Pulmonary lymph node (tissue), 1 donor: Measurements from ENCODE around the genes LDLRAD2 and CDC42.

GRCh38 chr1:21254185-21255179 is 35.8 kb downstream of the ECE1 start:
- PRO-cap: no peak

DNA sequence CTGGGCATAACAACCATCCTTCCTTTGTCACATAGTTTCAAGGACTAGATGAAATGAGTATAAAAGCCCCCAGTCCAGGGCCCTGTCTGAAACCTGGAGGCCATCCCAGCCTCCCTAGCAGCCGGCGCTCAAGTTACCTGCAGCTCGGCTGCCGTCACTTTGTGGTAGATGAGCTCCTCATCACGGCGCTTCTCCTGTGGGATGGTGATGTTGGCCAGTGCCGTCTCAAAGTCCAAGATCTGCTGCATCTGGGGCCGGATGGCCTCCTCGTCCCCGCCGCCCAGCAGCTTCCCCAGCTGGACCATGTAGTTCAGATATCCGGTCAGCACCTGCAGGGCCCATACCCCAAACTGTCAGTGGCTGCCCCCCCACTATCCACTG is 34.5 kb downstream of the ECE1 start:
- PRO-cap: no peak

GRCh38 chr1:21270857-21271419 is 19.3 kb downstream of the ECE1 start:
- PRO-cap: no peak

GRCh38 chr1:21339073-21340149 is 49.1 kb upstream of the ECE1 start:
- PRO-cap: no peak

- PRO-cap: no peak
Observed at GRCh38 chr1:21538228-21538775, 29.1 kb downstream of the ALPL start.

- PRO-cap: no peak
Observed at GRCh38 chr1:21586872-21587316, 77.7 kb downstream of the ALPL start.

- PRO-cap: no peak
Observed at GRCh38 chr1:21623400-21624045, 45.6 kb downstream of the RAP1GAP start.

DNA sequence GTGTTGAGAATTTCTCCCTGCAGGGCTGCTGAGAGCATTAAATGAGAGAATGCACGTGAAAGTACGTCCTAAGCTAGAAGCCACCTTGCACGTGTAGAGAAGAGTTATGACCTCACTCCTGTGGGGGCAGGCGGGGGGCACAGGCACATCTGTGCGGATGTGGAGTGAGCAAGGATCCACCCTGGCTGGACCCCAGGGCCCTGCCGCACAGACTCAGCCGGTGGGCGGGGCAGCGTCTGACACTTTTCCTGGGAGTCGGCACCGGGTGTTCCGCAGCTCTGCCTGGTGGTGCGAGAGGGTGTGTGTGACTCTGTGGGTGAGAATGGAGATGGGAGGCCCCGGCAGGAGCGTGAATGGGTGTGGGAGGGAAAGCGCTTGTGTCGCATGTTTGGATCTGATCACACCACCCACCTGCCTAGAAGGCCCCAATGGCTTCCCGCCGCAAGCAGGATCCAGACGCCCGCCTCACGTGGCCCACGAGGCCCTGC is 29.6 kb downstream of the RAP1GAP start:
- PRO-cap: no peak

DNA sequence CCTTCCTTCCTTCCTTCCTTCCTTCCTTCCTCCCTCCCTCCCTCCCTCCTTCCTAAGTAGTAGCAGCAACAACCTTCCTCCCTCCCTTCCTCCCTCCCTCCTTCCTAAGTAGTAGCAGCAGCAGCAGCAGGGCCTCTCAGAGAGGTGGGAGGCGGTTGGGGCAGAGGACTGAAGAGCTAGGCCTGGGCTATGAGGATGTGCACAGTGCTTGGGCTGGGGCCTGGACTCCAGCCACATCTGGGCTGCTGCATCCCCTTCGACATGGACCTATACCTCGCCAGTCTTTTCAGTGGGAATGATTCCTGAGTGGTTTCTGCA is 15.6 kb downstream of the RAP1GAP start:
- PRO-cap: no peak

GRCh38 chr1:21669719-21670457 is 731 bp upstream of the RAP1GAP start:
- PRO-cap: no peak

- PRO-cap: no peak
Observed at GRCh38 chr1:21704230-21704641, 35.1 kb upstream of the RAP1GAP start.

DNA sequence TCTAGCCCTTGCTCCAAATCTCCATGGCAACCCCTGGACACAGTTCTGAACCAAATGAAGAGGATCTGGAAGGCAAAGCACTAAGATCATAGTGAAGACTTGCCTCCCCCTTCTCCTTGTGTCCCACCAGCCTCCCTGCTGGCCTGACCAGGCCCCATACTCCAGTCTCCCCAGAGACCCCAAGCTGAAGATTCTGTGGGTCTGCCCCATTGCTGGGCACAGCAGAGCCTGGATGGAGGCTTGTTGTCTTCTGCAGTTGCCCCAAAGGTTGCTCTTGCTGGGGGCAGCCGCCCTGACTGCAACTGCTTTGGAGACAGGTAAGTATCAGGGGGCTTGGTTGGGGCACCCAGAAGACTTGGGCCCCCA is at the start of gene LDLRAD2:
TSS of gene LDLRAD2 (plus strand) at position 46 of the 366 bp plus-strand sequence.
- PRO-cap: no peak

- PRO-cap: no peak
Observed at GRCh38 chr1:21836682-21837116, 24.6 kb downstream of the LDLRAD2 start.

- PRO-cap: no peak
Observed at GRCh38 chr1:21865128-21865595, 53.1 kb downstream of the LDLRAD2 start.

DNA sequence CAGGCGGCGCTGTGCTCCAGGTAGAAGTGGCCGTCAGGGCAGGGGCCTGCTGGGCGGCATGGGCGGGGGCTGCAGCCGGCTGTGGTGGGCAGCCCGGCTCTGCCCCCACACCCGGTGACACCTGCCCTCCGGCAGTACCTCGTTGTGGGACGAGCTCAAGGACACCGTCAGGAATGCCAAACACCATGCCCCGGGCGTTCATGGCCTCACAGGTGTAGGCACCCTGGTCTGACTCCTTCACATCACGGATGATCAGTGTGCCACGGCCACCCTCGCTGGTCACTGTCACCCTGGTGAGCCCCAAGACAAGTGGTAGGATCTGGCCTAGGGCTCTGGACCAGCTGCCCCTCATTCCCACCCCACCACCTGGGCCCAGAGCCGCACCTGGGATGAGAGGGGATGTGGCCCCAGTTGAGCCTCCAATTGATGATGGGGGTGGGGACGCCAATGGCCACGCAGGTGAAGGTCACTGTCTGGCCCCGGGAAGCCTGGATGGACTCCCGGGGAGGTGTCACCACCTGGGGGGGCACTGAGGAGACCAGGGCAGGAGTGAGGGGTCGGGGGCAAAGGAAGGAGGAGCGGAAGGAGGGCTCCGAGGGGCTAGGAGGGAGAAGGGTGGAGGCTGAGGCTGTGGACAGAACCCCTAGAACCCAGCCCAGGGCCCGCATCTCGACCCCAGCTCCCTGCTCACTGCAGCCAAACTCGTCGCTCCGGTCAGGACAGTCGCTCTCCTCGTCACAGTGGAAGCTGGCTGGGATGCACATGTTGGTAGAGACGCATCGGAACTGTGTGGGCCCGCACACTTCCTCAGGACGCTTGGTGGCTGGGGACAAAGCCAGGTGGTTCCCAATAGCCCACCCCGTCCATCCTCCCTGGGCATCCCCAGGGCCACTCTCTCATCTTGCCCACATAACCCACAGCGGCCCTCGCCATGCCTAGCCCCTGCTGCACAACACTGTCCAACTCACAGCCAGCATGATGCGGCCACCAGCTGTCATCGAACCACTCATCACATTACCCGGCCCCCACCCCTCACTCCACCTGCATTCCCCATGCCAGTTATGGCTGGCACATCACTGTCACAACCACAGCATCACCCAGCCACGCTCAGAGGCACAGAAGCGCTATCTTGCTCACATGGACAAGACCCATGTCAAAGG is 52.1 kb downstream of the HSPG2 start:
- PRO-cap: no peak

DNA sequence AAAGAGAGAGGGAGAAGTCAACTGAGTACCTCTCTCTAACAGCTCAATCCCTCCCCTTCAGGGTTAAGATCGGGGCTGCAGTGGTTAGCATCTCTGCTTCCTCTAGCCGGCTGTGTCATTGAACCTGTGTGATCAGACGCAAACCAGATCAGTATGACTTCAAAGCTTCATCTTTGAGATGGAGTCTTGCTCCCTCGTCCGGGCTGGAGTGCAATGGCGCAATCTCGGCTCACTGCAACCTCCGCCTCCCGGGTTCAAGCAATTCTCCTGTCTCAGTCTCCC is 22.9 kb downstream of the CELA3A start:
- PRO-cap: unidirectional peak, minus-strand start at position 117 of the sequence

- PRO-cap: bidirectional peak, plus-strand start at chr1:22052711, minus-strand start at chr1:22052546
Observed at GRCh38 chr1:22052383-22052854, at the start of gene CDC42. Gene CDC42, plus strand, starts transcription at chr1:22052709.

DNA sequence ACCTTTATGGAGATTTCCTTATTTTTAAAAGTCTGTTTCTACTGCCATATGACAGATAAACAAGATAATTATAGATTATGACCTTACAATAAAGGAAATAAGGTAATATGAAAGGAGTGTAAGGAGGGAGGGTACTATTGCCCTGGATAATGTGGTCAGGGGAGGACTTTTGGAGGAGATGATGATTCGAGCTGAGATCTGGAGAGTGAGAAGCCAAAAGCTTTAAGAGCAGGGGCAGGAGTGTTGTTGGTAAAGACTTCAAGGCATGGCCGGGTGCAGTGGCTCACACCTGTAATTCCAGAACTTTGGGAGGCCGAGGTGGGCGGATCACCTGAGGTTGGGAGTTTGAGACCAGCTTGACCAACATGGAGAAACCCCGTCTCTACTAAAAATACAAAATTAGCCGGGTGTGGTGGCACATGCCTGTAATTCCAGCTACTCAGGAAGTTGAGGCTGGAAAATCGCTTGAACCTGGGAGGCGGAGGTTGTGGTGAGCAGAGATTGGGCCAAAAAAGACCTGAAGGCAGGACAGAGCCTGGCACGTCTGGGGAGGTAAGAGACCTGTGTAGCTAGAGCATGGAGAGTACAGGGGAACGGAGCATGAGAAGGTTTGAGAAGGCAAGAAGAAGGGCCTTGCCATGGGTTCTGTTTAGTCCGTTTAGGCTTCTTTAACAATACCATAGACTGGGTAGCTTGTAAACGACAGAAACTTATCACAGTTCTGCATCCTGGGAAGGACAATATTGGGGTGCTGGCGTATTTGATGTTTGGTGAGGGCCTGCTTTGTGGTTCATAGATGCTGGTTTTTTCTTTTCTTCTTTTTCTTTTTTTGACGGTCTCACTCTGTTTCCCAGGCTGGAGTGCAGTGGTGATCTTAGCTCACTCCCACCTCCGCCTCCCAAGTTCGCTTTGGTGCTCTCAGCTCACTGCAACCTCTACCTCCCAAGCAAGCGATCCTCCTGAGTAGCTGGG is 14.3 kb downstream of the CDC42 start:
- PRO-cap: no peak

GRCh38 chr1:22089716-22090391 is 37.3 kb downstream of the CDC42 start:
- PRO-cap: no peak

GRCh38 chr1:22140577-22141069 is 2.3 kb downstream of the WNT4 start:
- PRO-cap: no peak